Left lung (tissue), 1 donor: ENCODE measurements around a stretch of chr4.

- PRO-cap, result bidirectional peak, plus-strand start at chr4:125315746, minus-strand start at chr4:125315757; bidirectional peak, plus-strand start at chr4:125315830, minus-strand start at chr4:125315798
Measured at GRCh38 chr4:125315518-125315900, 754 bp downstream of the FAT4 start.

GRCh38 chr4:125315901-125316849 is 1.4 kb downstream of the FAT4 start:
- PRO-cap, result bidirectional peak, plus-strand start at chr4:125316279, minus-strand start at chr4:125316226; bidirectional peak, plus-strand start at chr4:125316706, minus-strand start at chr4:125316467

GRCh38 chr4:125323301-125324446 is 8.9 kb downstream of the FAT4 start:
- PRO-cap, result no peak

DNA sequence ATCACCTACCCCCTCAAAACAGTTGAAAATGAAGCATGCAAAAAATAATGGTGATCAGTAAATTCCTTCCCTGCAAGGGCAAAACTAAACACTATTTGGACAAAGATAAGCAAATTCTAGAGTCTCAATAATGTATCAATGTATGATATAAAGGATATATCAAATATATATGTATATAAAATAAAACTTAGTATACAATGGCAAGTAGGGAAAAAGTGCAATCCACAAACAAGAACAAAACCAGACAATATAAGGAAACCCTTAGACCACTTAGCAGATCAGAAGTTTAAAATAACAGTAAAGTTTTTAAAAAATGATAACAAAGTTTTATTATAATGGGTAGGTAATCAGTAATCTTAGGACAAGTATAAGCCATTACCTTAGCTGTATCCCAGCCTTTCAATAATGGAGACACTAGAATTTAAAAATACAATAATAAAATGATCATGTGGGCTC is 1138.5 kb upstream of the INTU start:
- PRO-cap, result no peak

GRCh38 chr4:126954468-126955498 is 678.0 kb upstream of the INTU start:
- PRO-cap, result no peak

DNA sequence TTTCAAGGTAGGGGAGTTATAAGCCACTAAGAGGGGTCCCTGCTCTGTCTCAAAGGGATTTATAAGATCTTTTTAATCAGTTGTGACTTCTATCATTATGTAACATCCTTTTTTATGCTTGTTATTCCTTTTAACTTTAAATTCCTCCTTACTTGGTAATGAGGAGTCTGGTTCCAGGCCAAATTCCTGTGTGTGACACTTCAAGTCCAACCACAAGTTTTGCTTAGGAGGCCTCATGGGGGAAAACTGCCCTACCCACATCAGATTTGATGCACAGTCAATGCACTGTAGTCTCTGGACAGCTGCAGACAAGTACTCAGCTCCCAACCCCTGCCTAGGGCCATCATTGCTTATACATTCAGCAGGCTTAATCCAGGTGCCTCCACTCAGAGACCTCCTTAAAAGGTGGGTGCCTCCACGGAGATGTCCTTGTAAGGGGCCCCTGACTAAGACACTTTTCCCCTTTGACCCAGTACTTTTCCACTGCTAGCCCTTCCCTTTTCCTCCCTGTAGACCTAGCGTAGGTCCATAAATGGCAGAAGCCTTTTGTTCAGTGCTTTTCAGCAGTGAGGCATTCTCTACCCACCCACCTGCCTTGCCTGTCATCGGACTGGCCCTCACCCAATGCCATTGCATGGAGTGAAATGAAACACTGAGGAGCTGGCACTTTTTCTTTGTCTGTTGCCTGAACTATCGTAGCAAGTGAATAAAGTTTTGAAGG is 23.9 kb upstream of the PLK4 start:
- PRO-cap, result no peak

DNA sequence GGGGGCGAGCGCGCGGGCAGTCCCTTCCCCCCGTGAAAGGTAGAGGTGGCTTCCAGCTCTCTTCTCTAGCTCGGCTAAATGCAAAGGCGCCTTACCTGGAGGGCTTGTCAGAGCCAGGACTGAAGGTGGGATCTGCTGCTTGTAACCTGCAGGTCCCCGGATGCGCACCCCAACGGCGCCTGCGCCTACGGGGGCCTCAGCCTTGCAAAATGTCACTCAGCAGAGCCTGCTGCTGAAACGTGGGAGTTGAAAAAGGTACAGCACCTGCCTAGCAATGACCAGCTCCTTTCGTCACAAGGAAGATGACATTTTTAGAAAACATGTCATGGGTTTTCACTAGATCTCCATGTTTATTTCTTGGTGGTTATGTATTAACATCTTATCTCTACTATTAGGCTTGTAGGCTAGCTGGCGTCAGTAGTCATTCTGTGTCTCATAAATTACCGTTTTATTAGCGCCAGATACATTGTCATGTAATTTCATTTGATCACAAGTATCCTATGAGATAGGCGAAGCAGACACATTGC is 659 bp downstream of the ABHD18 start:
- PRO-cap, result no peak

GRCh38 chr4:128287880-128288678 is 466 bp upstream of the PGRMC2 start:
- PRO-cap, result bidirectional peak, plus-strand start at chr4:128288057, minus-strand start at chr4:128287813; bidirectional peak, plus-strand start at chr4:128288335, minus-strand start at chr4:128288206; bidirectional peak, plus-strand start at chr4:128288485, minus-strand start at chr4:128288459

DNA sequence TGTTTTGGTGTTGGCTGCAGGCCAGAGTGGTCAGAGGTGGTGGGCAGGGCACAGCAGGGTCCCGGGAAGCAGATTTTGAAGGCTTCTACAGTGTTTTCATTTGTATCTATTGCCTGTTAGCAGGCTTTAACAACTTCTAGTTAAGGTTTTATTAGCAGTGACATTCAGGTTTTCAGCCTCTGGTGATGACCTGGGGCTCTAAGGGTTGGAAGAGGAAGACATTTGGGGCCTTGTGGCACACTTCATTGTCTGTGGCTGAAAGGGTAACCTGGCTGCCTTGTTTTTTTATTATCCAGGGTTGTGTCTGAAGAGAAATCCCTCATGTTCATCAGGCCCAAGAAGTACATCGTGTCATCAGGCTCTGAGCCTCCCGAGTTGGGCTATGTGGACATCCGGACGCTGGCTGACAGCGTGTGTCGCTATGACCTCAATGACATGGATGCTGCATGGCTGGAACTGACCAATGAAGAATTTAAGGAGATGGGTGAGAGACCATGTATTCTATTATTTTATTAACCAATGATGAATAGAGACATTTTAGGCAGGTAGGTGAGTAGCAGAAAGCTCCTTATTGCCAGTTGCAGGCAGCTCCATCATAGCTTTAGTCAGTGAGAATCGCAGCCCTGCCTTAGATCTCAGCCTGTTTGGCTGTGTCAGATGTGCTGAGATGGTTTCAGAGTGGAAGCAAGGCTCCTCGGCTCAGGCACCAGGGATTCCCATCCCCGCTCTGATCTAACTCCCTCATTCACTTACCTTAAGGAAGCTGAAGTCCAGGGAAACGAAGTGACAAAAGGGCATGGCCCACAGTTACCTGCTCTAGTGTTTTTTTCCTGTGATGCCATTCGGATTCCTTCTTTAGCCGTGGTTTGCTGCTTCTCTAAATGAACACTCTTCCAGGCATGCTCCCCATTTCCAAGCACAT is 39.4 kb downstream of the JADE1 start:
- PRO-cap, result no peak

DNA sequence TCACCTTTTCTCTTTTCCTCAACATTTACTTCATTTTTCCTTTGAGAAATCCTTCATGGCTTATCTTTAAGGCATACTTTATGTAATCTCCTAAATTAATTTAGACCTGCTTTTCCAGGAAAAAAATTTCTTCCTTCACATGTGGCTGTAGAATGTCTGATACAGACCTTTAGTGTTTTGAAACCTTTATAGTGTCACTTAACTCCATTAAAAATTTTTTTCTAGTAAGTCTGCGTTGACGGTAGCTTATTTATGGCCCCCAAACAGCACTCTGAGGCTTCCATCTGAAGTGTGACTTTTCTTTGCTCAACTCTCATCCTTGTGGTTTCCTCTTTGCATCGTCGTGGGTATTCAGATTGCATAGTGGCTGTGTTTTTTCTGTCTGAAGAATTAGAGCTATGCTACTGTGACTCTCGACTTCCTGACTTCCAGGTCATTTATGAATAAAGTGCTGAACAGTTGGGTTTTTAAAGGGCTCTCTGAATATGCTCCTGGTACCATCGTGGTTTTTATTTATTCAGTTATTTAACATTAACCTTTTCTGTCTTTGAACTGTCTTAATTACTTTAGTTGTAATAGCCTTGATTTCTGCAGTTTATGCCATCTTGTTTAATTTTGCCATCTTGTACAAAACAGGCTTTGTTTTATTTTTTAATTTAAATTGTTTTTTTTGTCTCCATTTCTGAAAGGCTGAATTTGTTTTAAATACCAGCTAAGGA is 44.9 kb downstream of the JADE1 start:
- PRO-cap, result no peak

DNA sequence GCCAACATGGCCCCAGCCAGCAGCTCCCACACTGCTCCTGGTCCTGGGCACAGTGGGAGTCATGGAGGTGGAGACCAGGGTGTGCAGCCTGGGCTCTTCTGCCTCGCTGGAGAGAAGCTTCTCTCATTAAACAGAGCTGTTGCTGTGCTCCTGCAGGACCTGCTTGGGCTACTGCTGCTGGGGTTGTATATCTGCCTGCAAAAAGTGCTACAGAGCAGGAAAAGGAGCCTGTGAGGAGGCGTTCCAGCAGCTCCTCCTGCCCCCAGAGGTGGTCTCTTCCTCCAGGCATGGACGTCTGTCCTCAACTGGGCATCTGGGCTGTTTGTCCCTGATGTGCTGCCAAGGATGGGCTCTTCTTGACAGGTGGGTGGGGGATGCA is 37.8 kb downstream of the C4orf33 start:
- PRO-cap, result no peak

DNA sequence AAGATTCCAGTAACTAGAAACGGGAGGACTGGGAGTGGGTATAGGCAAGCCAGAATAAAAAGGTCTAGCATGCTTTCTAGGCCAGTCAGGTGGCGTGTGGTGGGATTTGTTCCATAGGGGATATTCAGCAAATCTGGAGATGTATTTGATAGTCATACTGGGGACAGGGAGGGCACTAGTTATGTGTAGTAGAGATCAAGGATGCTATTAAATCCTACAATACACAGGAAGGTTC is 927.9 kb downstream of the C4orf33 start:
- PRO-cap, result no peak

- PRO-cap, result bidirectional peak, plus-strand start at chr4:131725079, minus-strand start at chr4:131724952
Measured at GRCh38 chr4:131724796-131725229, 1424.3 kb upstream of the PCDH10 start.

DNA sequence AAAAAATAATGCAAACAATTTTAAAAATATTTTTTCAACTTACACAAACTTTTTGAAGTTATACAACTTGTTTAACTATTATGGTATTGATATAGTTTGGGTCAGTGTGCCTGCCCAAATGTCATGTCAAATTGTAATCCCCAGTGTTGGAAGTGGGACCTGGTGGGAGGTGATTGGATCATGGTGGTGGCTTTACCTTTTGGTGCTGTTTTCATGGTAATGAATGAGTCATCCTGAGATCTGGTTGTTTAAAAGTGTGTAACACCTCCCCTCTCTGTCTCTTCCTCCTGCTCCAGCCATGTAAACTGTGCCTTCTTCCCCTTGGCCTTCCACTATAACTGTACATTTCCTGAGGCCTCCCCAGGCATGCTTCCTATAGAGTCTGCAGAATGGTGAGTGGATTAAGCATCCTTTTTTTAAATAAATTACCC is 886.5 kb upstream of the PCDH10 start:
- PRO-cap, result no peak

- PRO-cap, result no peak
Measured at GRCh38 chr4:132345211-132346000, 803.7 kb upstream of the PCDH10 start.

DNA sequence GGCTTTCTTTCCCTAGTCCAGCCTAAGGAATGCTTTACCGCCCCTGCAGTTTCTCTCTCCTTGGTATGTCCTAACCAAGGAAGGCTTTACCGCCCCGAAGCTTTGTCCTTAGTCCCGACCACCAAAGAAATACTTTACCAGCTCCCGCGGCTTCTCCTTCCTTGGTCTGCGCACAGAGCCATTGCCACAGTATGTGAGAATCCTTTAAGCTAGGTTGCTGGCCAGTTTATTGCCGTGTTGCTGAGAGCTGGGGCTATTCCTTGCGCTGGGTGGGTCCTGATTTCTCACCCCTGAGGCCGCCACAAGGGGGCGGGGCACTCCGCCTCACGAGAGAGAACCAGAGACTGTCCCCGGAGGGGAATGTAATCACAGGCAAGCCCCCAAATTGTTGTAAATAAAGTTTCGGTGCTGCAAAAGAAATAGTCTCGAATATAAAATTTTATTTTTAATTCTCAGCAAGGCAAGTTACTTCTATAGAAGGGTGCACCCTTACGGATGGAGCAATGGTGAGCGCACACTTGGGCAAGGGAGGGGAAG is 331.0 kb upstream of the PCDH10 start:
- PRO-cap, result no peak

- PRO-cap, result no peak
Measured at GRCh38 chr4:133148287-133148833, 734 bp upstream of the PCDH10 start.

GRCh38 chr4:133162899-133163542 is 13.9 kb downstream of the PCDH10 start:
- PRO-cap, result no peak

GRCh38 chr4:133968357-133968556 is 233.3 kb downstream of the PABPC4L start:
- PRO-cap, result no peak

- PRO-cap, result no peak
Measured at GRCh38 chr4:134327193-134328578, 126.1 kb upstream of the PABPC4L start.